Colic lymph node (tissue), 1 donor: ENCODE results near the genes KIR2DL4, EPS8L1 and SYT5.

DNA sequence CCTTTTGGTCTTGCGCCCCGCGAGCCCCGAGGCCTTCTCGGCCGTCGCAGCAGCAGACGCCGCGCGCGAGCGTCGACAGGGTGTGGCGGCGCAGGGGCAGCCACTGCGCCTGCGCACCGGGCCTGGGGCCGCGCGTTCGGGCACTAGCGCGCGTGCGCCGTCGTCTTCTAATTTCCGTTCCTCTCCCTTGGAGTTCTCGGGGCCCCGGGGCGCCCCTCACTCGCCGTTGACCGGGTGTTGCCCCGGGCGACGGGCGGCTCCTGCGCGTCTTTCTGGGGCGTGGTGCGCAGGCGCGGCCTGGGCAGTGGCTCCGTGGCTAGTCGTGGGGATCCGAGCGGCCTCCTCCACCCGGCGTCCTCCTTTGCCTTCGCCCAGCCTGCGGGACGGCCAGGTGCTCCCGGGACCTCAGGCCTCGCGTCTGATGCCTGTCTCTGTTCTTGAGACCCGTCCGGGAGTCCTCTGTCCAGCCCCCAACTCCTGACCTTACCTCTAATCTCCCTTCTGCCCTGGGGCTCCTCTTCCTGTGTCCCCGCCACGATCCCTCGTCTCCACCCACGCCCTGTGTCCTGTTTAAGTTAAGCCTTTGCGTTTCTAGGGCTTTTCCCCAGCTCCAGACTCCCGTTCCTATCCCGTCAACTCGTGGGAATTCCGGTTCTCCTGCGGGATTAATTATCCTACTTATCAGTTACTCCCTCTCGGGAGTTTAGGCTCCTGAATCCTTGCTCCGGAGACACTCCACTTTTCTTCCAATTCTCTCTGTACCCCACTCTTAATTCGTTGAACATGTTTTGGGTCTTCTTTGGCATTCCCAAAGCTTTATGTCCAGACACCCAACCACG is 574 bp downstream of the LENG8 start:
- PRO-cap = bidirectional peak, plus-strand start at position 177 of the sequence, minus-strand start at position 77 of the sequence

DNA sequence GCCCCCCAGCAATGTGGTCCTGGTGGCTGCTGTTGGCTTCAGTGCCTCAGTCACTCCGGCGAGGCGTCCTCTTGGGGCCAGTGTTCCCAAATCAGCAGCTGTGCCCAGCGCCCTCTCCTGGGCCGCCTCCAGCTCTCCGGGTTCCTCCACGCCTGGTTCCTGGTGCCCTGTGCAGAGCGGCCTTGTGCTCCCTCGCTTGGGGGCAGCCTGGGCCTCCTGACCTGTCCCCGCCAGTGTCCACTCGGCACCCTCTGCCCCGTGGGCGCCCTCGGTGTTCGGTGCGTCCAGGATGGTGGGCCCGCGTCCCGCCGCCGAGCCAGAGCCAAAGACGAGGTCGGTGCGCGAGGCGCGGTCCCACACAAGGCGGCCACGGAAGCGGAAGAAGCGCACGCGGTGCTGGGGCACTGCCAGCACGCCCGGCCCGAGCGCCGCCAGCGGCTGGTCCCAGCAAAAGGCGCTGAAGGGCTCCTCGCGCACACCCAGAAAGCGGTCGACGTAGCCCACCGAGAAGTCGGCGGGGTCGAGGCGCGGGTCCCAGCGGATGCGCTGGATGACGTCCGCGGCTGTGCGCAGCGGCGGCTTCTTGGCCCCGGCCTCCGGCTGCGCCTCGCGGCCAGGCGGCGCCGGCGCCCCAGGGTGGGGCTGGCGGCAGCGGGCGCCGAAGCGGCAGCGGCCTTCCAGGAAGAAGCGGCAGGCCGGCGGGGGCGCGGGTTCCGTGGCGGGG is 651 bp downstream of the LENG9 start:
- PRO-cap = bidirectional peak, plus-strand start at position 361 of the sequence, minus-strand start at position 330 of the sequence

- PRO-cap = no peak
Observed at GRCh38 chr19:54469570-54470496, 3.3 kb downstream of the CDC42EP5 start.

DNA sequence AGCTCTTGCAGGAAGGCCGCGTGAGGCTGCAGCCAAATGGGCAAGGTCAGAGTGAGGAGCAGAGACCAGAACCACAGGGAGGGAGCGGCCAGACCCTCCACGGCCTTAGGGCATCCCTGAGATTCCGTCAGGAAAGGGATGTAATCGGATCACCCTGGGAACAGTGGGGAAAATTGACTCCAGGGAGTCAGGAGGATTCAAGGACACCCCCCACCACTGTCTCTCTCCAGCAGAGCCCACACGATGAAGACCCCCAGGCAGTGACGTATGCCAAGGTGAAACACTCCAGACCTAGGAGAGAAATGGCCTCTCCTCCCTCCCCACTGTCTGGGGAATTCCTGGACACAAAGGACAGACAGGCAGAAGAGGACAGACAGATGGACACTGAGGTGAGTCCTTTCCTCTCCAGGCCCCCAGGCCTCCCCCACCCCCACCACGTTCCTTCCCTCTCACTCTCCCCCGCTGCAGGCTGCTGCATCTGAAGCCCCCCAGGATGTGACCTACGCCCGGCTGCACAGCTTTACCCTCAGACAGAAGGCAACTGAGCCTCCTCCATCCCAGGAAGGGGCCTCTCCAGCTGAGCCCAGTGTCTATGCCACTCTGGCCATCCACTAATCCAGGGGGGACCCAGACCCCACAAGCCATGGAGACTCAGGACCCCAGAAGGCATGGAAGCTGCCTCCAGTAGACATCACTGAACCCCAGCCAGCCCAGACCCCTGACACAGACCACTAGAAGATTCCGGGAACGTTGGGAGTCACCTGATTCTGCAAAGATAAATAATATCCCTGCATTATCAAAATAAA is 4.8 kb downstream of the LILRB4 start:
- PRO-cap = no peak

- PRO-cap = no peak
Observed at GRCh38 chr19:54803322-54803866, at the start of gene KIR2DL4. KIR2DL4 (plus strand) TSS chr19:54803610.

DNA sequence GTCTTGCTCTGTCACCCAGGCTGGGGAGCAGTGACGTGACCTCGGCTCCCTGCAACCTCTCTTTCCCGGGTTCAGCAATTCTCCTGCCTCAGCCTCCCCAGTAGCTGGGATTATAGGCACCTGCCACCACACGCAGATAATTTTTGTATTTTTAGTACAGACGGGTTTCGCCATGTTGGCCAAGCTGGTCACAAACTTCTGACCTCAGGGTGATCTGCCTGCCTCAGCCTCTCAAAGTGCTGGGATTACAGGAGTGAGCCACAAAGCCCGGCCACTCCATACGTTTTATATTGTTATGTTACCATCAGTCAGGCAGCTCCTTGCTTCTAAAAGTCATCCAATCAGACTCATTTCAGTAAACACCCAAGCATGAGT is 14.0 kb upstream of the NCR1 start:
- PRO-cap = no peak

GRCh38 chr19:55027430-55028470 is 10.3 kb downstream of the GP6 start:
- PRO-cap = no peak

- PRO-cap = no peak
Observed at GRCh38 chr19:55075471-55076133, at the start of gene EPS8L1. EPS8L1 (plus strand) TSS chr19:55075869.

- PRO-cap = no peak
Observed at GRCh38 chr19:55179708-55180678, at the start of gene SYT5. SYT5 (minus strand) TSS chr19:55180289.

GRCh38 chr19:55239300-55239542 is 10.7 kb upstream of the TMEM86B start:
- PRO-cap = no peak

DNA sequence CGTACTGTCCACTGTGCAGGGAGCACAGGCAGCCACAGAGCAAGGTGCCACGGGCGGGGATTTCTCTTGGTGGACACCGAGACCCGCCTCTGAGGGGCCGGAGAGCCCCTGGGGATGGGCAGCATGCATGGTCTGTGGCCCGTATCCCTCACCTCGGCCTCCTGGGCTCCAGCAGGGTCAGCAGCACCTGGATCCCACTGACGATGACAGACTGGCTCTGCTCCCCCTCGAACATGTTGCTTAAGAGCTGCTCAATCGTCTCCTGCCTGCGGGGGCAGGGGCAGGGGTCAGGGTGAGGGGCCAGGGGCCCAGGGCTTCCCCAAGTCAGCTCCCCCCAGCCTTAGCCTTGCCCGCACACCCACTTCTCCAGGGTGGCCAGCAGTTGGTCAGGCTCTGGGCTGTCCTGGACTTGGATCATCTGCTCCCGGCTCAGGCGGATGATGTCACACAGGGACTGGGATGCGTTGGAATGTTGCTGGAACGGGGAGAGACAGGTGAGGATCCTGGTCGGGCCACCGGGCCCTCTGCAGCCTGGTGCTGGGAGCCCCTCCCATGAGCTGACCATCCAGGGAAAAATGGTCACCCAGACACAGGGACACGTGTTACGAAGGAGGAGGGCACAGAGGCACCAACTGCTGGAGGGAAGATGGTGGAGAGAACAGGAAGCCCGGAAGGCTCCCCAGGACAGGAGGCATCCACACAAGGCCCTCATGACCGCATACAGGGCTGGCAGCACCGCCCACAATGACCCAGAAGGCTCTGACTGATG is 13.6 kb upstream of the TMEM86B start:
- PRO-cap = no peak

DNA sequence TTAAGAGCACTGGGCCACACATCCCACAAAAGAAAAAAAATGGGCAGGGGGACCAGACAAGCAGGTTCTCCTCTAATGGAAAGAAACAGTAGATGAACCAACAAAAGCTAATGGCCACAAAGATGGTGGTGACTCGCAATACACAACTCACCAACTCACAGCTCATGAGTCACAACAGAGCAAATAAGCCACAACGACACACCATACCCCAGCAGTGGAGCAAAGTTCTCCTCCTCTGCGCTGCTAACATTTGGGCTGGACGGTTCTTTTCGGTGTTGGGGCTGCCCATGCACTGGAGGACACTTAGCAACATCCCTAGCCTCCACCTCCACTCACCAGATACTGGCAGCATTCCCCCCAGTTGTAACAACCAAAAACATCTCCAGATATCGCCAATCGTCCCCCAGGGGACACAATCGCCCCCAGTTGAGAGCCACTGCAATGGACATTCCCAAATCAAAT is 2.7 kb downstream of the PPP6R1 start:
- PRO-cap = no peak

- PRO-cap = no peak
Observed at GRCh38 chr19:55261641-55262188, 2.9 kb upstream of the PPP6R1 start.

- PRO-cap = no peak
Observed at GRCh38 chr19:55308282-55308888, 16.8 kb downstream of the TMEM150B start.

GRCh38 chr19:55321474-55322176 is 3.5 kb downstream of the TMEM150B start:
- PRO-cap = no peak

GRCh38 chr19:55377751-55378086 is 1.1 kb downstream of the TMEM190 start:
- PRO-cap = no peak

- PRO-cap = no peak
Observed at GRCh38 chr19:55419816-55420059, 12.2 kb upstream of the UBE2S start.

GRCh38 chr19:55443363-55443858 is 311 bp upstream of the SHISA7 start:
- PRO-cap = no peak

DNA sequence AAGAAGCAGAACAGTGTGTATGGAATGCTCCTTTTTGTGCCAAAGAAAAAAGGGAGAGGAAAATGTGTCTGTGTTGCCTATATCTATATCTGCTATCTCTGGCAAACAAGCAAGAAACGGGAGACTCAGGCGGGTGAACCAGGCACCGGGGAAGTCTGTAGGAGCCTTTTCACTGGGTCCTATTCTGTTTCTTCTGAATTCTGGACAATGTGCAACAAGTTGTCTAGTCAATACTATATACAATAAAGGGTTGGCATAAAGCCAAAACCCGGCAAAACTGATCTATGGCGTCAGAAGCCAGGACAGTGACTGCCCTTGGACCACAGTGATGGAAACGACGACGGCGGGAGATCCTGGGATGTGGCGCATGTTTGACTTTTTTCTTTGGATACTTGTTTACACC is 1.2 kb downstream of the ISOC2 start:
- PRO-cap = no peak

DNA sequence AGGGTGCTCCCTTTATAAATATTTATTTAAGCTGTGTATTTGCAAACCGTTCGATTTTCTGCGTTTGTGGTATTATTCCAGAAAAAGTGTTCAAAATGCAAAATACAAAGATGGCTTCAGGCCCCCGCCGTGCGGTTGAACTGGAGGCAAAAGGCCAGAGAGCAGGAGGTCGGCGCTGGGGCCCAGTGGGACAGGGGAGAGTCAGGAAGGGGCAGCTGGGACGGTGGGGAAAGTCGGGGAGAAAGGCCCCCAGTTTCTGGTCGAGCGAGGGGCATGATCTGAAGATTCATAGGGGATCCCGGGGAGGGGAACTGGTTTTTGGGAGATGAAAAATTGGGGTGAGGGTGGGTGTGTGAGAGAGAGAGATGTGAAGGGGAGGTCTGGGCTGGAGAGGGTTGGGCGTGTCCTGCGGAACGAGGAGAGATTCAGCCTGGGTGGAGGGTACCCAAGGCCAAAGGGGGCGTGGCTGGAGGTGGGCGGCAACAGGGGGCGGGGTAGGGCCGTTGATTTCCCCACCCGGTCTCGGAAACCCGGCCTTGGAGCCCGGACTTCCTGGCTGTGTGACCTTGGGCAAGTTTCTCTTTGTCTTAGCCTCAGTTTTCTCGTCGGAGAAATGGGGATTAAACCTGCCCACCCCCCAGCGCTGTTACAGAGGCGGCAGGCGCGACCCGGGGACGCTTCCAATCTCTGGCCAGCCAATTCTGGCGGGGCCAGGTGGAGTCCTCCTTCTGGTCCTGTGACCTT is 594 bp downstream of the ISOC2 start:
- PRO-cap = unidirectional peak, plus-strand start at position 536 of the sequence